Tongue (tissue), 2 donors: ENCODE measurements around a stretch of chr22.

DNA sequence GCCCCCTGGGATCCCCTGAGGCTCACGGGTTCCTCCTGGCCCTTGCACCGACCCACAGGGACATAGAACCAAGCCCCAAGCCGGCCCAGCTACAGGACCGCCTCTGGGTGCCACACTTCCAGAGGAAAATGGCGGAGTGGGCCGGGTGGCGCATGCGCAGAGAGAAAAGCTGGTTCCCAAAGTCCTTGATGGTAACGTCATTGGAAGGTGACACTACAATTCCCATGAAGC lies 2712.4 kb upstream of the OR11H1 start:
- RAMPAGE, long total RNA: no peak

DNA sequence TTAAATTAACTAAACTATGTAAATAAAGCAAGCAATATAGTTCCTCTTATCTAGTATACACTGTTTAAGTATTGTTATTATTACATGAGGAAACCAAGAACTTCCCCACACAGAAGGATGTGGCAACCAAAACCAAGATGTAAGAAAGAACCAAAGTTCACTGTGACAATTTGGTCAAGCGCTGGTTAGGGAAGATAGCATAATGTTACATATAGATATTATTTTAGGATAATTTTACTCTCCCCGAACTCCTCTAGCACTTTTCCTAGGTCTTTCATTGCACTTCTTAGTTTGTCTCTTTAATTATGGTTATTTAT lies 103.2 kb downstream of the XKR3 start:
- RAMPAGE, long total RNA: no peak

DNA sequence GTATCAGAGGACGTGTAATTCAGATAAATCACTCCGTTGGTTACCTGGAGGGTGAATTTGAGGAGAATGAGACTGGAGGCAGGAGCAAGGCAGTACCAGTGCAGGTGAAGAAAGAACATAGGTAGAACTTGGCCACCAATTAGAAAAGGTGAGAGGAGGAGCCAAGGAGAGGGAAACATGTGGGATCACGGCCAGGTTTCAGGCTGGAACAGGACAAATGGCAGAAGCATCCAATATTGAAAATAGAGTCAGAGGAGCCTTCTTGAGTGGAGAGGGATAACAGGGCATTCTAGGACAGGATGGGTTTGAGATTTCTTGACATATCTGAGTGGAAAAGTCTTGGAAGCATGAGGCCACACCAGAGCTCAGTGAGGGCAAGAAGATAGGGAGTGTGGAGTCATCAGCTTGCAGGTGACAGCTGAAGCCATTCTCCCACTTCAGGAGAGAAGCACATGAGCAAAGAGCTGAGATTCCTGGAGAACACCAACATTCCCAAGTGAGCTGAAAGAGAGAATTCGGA lies 36.4 kb upstream of the IL17RA start:
- RAMPAGE, long total RNA: no peak

DNA sequence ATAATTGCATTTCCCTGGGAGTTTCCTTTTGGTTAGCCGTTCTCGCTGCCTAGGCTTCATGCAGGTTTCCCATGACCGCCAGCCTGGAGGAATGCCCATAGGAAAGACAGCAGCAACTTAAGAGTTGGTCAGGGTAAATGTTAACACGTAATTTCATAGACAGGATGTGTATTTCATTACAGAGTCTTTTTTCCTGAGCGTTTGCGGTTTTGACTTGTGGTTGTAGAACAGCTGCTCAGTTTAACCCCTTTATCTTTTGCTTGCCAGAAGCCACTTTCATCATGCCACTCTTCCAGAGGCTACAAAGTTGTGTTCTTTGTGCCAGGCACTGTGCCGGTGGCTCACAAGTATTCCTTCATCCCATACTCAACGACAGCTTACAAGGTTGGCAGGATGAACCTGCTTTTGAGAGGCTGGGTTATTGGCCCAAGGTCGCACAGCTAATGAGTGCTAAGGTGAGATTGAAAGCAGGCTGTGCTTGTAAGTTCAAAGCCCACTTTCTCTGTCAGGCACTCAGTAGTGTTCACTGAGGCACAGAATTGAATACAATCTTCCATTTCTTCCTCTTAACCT lies 3.0 kb downstream of the IL17RA start:
- RAMPAGE, long total RNA: no peak

DNA sequence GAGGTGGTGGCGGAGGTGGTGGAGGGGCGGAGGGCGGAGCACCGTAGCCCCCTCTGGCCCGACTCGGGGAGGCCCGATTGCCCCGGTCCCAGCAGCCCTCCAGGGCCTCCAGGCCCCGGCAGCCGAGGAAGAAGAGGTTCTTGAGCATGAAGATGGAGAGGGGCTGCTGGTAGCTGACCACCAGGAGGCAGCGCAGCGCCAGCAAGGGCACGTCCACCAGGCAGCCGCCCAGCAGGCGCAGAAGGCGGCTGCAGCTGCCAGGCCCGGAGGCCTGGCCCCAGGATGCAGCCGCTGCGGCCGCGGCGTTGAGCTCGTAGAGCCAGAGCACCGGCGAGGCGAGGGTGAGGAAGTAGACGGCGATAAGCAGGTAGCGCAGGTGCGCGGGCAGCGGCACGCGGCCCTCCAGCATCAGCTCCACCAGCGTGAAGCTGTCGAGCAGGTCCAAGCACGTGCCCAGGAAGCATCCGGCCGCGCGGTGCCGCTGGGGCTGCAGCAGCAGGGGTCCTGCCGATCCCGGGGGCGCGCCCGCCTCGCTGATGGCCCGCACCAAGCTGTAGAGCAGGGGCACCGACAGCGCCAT lies 1.6 kb downstream of the TMEM121B start:
- RAMPAGE, long total RNA: no peak

GRCh38 chr22:17304384-17304915 lies 64.8 kb upstream of the CECR2 start:
- RAMPAGE, long total RNA: no peak

GRCh38 chr22:17741578-17742094 lies 32.6 kb downstream of the BID start:
- RAMPAGE, long total RNA: no peak

DNA sequence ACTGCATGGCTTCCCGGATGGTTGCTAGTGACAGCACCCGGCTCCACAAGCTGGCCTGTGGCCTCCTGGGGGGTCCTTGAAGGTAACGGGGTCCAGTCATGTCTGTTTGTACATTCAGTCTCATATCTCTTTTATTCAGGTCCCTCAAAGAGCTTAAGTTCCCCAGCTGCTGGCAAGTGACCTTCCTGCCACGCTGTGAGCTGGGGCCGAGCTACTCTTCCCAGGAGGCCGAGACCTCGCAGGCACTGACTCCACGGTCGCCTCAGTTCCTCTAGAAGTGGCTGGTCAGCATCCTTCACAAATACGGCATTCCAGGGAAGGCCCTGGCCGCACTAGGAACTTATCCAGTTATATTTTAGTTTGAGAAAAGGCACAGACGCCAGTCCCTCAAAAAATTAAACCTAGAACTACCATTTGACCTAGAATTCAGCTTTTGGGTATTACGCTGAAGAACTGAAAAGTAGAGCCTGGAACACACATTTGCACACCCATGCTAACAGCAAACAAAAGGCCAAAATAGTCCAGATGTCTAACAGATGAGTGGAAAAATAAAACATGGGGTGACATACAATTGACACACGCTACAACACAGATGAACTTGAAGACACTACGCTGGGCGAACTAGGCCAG lies 16.1 kb downstream of the BID start:
- RAMPAGE, long total RNA: no peak

GRCh38 chr22:17778302-17778811 lies 4.1 kb upstream of the BID start:
- RAMPAGE, long total RNA: no peak

- RAMPAGE, long total RNA: no peak
These were observed 58.4 kb upstream of the BID start for GRCh38 chr22:17832452-17833243.

- RAMPAGE, long total RNA: no peak
These were observed 97.7 kb upstream of the BID start for GRCh38 chr22:17871684-17872606.

- RAMPAGE, long total RNA: no peak
These were observed 14.1 kb downstream of the PEX26 start for GRCh38 chr22:18091416-18092717.

- RAMPAGE, long total RNA: no peak
These were observed 8.9 kb upstream of the TUBA8 start for GRCh38 chr22:18101429-18102326.

- RAMPAGE, long total RNA: no peak
These were observed 11.0 kb upstream of the PRODH start for GRCh38 chr22:18946931-18947694.

GRCh38 chr22:18967463-18968192 lies 31.5 kb upstream of the PRODH start:
- RAMPAGE, long total RNA: no peak

DNA sequence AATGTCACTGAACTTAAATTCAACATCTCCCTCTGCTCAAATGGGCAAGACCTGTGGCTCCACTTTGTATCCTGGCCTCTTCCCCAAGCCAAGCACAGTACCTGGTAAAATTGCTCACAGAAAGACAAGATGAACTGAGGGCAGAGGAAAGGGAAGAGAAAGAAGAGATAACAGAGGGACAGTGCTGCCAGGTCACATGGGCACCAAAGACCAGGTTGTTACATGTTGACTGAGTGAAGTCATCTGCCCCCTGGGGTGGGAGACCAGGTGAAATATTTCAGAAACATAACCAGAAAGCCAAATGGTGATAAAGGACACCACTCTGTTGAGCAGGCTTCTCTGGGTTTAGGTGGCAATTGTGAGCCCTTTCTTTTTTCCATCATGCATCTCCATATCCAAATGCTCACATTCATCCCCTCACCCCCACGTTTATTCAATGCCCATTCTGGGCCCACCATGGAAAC lies 51.8 kb downstream of the DGCR2 start:
- RAMPAGE, long total RNA: no peak

DNA sequence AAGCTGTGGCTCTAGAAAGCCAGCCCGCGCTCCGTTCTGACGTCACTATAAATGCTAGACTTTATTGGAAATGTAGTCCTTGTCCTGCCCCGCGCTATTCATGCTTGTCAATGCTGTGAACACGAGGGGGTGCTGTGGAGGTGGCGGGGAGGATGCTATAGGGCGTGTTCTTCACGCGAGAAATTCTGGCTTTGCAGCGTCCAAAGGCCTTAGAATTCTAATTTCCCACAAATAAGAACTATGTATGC lies 216 bp upstream of the ESS2 start:
- RAMPAGE, long total RNA: no peak

GRCh38 chr22:19178900-19179788 lies 608 bp upstream of the SLC25A1 start:
- RAMPAGE, long total RNA: no peak

GRCh38 chr22:19185056-19185334 lies 6.5 kb upstream of the SLC25A1 start:
- RAMPAGE, long total RNA: no peak

- RAMPAGE, long total RNA: no peak
These were observed 40.2 kb upstream of the SLC25A1 start for GRCh38 chr22:19218728-19219223.